B cell (primary cell): ENCODE results near the genes EPX, TSPOAP1, HSF5, SEPTIN4, TRIM37 and SMG8.

GRCh38 chr17:58192530-58192784 is at the start of gene EPX:
TSS of gene EPX (plus strand) at chr17:58192726.
- PRO-cap: no peak
- CAGE, long polyA plus RNA: no peak

DNA sequence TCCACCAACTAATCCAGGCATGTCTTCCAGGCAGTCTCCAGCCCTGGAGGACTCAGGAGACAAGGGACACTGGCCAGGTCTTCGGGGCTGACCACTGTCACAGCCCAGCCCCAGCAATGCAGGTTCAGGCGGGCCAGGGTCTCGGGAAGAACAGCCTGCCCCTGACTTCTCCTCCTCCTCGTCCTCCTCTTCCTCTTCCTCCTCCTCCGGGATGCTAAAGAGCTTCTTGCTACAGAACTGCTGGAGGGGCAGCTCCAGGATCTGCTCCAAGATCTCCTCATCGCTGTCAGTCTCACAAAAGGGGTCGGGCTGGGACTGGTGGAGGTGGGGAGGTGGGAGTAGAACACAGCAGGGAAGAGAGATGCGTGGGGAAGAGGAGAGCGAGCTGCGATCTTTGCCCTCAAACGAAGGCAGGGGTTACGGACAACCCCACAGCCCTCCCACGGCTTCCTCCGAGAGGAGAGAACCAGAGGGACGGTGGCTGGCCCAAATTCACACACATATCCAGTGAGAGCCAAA is 19.5 kb downstream of the TSPOAP1 start:
- PRO-cap: no peak
- CAGE, long polyA plus RNA: no peak

DNA sequence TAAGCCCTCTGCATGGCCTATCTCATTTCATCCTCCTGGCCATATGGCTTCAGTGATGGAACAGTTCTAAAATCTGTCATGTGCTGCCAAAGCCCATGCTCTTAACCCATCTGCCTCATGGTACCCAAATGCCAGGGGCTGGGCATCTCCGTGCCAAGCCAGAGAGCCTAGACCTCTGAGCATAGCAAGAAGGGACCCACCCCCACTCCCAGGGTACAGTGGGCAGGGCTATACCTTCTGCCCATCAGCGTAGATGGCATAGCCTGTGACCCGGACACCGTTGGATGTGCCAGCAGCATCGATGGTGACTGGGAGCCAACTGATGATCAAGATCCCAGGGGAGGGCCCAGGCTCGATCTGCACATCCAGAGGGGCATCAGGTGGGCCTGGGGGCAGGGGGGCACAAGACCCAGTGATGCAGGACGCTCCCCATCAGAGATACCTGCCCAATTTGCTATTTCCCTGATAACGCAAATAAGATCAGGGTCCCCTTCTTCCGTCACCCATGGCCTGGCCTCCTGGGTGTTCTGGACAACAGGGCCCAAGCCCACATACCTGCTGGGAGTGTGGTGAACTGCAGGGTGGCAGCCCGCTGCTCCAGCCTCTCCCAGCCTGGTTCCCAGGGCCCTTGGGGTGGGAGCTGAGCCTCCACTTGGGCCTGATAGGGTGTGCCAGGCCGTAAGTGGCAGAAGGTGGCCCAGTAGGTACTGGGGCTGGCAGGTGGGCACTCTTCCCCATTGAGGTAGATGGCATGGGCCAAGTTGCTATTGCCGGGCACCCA is 17.1 kb downstream of the TSPOAP1 start:
- PRO-cap: no peak
- CAGE, long polyA plus RNA: no peak

- PRO-cap: no peak
- CAGE, long polyA plus RNA: no peak
These were observed 16.4 kb downstream of the TSPOAP1 start for GRCh38 chr17:58312219-58312600.

DNA sequence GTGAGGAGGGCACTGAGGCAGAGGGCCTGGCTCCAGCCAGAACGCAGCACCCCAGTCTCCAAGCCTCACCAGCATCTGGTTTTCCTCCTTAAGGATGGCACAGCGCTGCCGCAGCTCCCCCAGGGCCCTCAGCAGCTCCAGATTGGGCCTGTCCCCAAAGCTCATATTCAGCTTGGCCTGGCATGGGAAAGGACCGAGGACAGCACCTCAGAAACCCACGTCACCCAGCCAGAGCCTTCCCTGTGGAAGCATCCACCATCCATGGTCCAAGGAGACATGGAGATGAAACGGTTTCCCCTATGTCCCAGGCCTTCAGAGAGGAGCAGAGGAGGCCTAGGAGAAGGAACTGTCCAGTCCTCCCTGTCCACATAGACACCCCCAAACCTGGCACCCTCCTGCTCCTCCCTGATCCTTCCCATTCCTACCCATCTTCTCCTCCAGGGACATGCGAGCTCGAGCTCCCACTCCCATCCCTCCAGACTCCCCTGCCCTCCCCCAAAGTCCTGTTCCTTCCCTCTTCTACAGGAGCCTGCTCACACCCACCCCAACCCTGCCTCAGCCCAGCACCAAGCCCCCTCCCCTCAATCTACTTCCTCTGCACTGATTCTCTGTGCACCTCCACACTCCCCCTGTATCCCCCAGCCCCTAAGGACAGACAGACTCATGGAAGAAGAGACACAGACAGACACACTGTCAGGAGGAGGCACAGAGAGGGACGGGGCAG is 1.8 kb downstream of the TSPOAP1 start:
- PRO-cap: no peak
- CAGE, long polyA plus RNA: no peak

GRCh38 chr17:58328425-58329334 is at the start of gene TSPOAP1:
TSS of gene TSPOAP1 (minus strand) at chr17:58328795.
- PRO-cap: no peak
- CAGE, long polyA plus RNA: no peak

- PRO-cap: bidirectional peak, plus-strand start at chr17:58344654, minus-strand start at chr17:58344545
- CAGE, long polyA plus RNA: no peak
These were observed 7.9 kb downstream of the SUPT4H1 start for GRCh38 chr17:58343771-58344849.

- PRO-cap: no peak
- CAGE, long polyA plus RNA: no peak
These were observed at the start of gene HSF5 for GRCh38 chr17:58488166-58488629. TSS of gene HSF5 (minus strand) at chr17:58488408.

DNA sequence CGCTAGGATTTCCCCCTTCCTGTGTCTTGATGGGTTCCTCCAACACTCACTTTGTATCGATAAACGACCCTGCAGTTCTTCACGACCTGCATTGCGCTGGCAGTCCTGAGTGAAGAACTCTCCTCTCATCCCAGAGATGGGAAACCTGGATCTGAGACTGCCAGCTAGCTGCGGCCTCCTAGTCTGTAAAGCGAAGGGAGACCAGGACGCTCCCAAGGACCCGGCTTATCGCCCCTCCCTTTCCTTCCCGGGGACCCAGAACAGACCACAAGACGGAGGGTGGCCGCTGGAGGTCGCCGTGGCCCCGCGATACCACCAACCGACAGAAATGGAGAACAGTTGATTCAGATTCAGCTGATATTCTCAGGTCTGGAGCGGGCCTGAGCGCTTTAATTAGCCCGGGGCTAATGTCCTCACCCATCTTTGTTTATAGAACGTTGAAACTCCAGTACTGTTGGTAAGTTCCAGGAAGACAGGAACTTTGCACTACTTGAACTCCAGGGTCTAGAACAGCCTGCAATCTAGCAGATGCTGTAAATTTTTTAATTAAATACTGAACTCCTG is 4.1 kb upstream of the MTMR4 start:
- PRO-cap: unidirectional peak, plus-strand start at position 89 of the sequence; bidirectional peak, plus-strand start at position 360 of the sequence, minus-strand start at position 330 of the sequence
- CAGE, long polyA plus RNA: no peak

DNA sequence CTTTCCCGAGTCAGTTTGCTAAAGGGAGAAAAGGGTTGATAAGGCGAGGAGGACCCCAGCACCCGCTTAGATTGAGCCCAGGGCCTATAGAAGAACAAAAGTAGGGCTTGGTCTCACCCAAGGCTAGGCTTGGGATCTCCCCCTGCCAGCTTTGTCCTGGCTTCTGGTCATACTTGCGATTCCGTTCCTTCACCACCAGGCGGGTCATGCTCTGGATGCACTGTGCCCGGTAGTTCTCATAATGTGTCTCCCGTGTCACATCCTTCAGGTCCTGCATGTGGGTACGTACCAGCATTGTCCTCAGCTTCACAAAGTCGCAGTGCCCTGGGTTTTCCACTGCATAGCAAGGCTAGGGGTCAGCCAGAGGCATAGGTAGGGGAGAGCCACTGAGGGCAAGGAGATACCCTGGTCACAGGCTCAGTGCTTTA is 6.4 kb upstream of the MTMR4 start:
- PRO-cap: no peak
- CAGE, long polyA plus RNA: no peak

DNA sequence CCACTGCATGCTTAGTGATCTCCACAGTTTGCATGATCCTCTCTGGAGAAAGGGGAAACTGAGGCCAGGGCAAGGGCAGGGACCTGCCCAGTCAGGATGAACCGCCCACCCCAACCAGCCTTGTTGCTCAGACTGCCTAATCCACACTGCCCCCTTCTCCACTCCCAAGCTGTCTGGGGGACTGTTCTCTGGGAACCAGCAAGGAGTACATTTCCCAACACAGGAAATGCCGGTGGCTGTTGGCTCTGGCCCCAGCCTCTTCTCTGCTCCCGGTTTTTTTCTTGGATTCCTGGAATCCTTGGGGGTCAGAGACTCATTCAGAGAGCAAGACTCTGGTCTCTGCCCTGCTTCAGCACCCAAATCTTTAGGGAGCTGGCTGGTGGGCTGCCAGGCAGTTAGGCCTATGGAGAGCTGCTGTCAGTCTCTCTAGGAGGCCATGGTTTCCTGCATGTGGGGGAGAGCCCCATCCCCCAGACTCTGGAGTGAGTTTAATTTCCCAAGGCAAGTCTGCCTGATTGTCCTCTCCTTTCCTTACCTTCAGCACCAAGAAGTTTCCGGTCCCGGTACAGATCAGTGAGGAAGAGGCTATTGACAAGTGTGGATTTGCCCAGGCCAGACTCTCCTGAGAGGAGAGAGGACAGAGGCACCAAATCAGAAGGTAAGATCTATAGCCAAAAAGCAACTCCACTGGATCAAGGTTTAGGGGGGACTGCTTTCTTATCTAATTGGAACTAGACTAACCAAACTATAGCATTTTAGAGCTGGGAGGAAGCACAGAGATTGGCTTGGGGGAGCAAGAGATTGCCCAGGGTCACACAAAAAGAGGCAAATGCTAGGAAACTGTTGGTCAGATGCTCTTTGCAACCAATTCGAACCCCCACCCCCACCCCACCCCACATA is 11.0 kb upstream of the MTMR4 start:
- PRO-cap: no peak
- CAGE, long polyA plus RNA: no peak

- PRO-cap: no peak
- CAGE, long polyA plus RNA: no peak
These were observed at the start of gene SEPTIN4 for GRCh38 chr17:58544039-58544597. TSS of gene SEPTIN4 (minus strand) at chr17:58544328.

- PRO-cap: bidirectional peak, plus-strand start at chr17:59106966, minus-strand start at chr17:59106753
- CAGE, long polyA plus RNA: no peak
These were observed at the start of gene TRIM37 for GRCh38 chr17:59106570-59107735. TSS of gene TRIM37 (minus strand) at chr17:59106880.

GRCh38 chr17:59209892-59210737 is at the start of gene SMG8:
TSS of gene SMG8 (plus strand) at chr17:59210035.
- PRO-cap: bidirectional peak, plus-strand start at chr17:59210037, minus-strand start at chr17:59209963
- CAGE, long polyA plus RNA: no peak

GRCh38 chr17:59332109-59333354 is 1.1 kb downstream of the YPEL2 start:
- PRO-cap: unidirectional peak, minus-strand start at chr17:59332788
- CAGE, long polyA plus RNA: no peak

DNA sequence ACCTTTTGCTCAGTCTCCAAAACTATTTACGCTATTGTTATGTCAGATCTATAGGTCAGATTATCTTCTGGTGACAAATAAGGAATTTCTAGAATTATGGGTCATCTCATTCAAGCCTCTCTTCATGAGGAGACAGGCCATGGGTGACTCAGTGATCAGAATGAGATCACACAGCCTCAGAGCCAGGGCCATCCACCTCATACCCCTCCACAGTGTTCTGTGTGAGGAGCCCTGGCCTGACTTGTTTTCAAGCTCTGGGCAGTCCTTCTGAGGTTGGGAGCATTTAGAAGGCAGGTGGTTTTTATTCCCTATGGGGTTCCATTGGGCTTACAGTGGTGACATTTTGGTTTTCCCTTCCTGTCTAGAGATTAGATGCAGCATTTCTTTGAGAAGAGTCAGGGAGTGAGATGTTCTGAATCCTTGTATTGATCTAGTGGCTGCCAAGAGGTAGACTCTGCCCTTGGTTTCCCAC is 26.5 kb downstream of the YPEL2 start:
- PRO-cap: no peak
- CAGE, long polyA plus RNA: no peak

DNA sequence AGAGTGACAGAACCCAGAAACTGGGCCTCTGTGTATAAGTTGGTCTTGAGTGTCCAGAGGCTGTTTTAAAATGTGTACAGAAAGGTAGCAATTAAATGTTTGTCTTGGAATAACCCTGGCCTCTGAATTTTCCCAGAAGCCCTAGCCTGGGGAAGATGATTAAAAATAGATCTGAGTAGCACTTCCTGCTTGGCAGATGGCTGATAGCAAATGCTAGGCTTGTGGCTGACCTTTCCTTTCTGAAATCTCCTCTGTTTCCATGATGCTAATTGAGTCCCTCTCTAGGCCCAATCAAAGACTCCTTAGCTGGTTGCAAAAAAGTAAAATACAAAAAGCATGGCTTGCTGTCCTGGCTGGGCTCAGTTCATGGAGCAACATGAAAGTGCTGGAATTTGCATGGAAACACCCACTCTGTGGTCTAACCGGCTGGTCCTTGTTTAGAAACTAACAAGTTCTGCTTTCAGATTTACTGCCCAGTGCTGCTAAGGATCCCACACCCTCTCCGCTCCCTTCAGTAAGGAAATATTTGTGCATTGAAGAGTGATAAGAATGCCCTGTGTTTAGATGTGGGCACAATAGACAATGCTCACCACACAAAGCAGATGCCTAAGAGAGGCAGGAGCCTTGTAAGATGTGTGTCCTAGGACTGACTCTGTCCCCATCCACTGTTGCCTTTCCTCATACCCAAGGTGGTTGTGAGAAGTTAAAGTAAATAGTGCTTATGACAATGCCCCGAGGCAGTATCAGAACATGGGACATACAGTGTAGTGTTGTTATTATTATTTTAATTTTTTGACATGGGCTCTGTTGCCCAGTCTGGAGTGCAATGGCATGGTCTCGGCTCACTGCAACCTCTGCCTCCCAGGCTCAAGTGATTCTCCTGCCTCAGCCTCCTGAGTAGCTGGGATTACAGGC is 40.9 kb downstream of the YPEL2 start:
- PRO-cap: no peak
- CAGE, long polyA plus RNA: no peak

DNA sequence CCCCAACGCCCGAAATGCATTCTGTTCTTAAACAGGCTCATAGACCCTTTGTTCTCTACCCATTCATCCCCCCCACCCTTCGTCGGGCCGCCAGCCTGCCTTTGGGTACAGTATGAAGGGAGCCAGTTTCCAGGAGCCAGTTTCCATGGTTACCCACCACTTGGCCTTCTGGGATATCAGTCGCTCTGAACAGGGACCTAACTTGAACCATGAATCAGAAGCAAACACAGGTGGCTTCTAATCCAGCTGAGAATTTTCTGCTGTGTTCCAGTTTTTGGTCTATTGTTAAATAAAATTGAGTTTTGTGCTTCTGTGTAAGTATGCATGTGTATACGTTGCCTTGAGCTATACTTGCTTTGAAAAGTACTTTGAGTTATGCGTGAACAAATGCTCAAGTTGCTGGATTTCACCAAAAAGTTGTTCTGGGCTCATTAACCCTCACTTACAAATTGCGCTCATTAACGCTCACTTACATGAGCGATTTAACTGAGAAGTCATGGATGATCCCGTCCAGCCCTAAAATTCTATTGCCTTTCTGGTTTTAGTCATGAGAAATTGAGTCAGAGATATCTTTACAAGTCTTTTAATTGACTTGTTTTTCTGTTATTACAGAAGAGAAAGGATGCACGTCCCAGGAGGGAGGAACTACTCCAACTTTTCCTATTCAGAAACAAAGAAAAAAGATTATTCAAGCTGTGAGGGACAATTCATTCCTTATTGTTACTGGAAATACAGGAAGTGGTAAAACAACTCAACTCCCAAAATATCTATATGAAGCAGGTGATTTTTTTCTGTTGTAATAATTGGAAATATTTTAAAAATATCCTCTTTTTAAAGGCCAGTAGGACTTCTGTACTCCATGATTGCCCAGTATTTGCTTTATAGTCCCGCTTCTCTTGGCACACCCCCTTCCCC is 862 bp downstream of the DHX40 start:
- PRO-cap: bidirectional peak, plus-strand start at position 217 of the sequence, minus-strand start at position 103 of the sequence
- CAGE, long polyA plus RNA: no peak

GRCh38 chr17:59634605-59635136 is 15.0 kb downstream of the CLTC start:
- PRO-cap: no peak
- CAGE, long polyA plus RNA: no peak

DNA sequence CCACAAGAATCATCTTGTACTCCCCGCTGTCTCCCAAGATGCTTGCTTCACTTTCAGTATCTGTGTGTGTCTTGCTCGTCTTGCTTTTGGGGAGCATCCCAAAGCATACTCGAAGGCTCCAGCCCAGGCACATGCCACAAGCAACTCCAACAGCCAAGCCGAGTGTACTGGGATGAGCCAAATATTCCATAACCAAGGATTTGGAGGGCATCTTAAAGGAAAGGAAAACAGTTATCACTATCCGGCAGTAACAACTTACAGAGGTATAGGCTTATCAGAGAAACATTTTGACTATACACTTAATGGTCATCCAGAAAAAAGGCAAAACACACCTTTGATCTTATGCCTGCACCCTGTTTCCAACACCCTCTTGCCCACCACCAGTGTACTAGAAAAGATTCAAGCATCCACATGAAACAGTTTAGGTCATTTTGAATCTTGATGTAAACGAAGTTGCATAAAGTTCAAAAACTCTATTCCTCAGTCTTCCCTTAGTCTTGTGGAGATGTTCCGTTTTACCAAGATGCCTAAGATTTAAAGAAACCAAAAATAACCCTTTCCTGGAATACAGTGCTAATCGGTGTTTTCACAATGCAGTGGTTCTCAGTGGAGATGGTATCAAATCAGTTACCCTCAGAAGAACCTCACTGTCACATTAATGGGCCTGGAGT is 9.3 kb downstream of the PTRH2 start:
- PRO-cap: no peak
- CAGE, long polyA plus RNA: no peak